ENCODE measurements around the genes TPSAB1, GNPTG, PERCC1 and MEIOB.

- CAGE, long polyA plus RNA: no peak
- RRBS: 84% methylated on average over 5 of the region's 22 CpGs
Observed at GRCh38 chr16:984122-984709, 2.6 kb downstream of the SOX8 start.

- CAGE, long polyA plus RNA: no peak
- RRBS: 7% methylated on average over 15 of the region's 70 CpGs
Observed at GRCh38 chr16:1019060-1020133, 37.8 kb downstream of the SOX8 start.

DNA sequence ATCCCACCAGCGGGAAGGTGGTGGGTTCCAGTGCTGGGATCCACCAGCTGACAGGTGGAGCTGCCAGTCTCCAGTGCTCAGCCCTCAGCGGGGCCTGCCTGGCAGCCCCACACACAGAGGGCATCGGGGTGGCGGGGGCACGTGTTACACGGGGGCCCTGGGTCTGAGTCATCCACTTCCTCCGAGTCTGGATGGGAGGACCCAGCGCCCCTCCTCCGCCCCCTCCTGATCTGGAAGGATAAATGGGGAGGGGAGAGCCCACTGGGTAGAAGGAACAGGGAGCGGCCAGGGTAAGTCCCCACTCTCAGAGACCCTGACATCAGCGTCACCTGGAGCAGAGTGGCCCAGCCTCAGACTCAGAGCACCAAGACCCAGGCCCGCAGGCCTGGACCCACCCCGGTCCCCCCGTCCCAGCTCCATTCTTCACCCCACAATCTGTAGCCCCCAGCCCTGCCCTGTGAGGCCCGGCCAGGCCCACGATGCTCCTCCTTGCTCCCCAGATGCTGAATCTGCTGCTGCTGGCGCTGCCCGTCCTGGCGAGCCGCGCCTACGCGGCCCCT is at the start of gene TPSAB1:
Gene TPSAB1 (plus strand): TSS at position 267 of the 560 bp plus-strand sequence.
- CAGE, long polyA plus RNA: no peak
- RRBS: no CpG with 5 or more reads among the region's 23 CpGs

- CAGE, long polyA plus RNA: no peak
- RRBS: 3% methylated on average over 7 of the region's 36 CpGs
Observed at GRCh38 chr16:1300562-1301261, 8.7 kb upstream of the UBE2I start.

- CAGE, long polyA plus RNA: no peak
- RRBS: 63% methylated on average over 3 of the region's 41 CpGs
Observed at GRCh38 chr16:1317228-1318313, 8.1 kb downstream of the UBE2I start.

- CAGE, long polyA plus RNA: no peak
- RRBS: 42% methylated on average over 4 of the region's 25 CpGs
Observed at GRCh38 chr16:1325672-1326457, 7.6 kb upstream of the BAIAP3 start.

- CAGE, long polyA plus RNA: no peak
- RRBS: 89% methylated on average over 6 of the region's 80 CpGs
Observed at GRCh38 chr16:1347409-1348765, 3.8 kb downstream of the TSR3 start.

GRCh38 chr16:1351663-1352501 is at the start of gene GNPTG:
TSS of gene GNPTG (plus strand) at chr16:1351931.
- CAGE, long polyA plus RNA: no peak
- RRBS: 1% methylated on average over 57 of the region's 98 CpGs

DNA sequence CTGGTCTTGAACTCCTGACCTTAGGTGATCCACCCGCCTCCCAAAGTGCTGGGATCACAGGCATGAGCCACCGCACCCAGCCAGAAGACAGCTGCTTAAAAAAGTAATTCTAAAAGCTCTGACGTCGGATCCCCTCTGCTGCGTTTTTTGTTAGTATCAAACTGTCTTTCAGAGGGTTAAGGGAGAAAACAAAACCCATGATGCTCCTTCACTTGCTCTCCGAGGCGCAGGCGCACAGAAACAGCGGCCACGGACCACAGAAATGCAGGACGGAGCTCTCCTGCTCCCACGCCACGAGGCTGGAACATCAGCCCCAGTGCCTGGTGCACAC is 13.4 kb downstream of the GNPTG start:
- CAGE, long polyA plus RNA: no peak
- RRBS: no CpG with 5 or more reads among the region's 13 CpGs

DNA sequence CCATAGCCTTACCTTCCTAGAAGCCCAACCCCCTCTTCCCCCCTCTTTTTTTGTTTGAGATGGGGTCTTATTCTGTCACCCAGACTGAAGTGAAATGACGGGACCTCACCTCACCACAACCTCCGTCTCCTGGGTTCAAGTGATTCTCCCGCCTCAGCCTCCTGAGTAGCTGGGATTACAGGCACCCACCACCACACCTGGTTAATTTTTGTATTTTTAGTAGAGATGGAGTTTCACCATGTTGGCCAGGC is 22.2 kb downstream of the UNKL start:
- CAGE, long polyA plus RNA: no peak
- RRBS: no CpG with 5 or more reads among the region's 3 CpGs

DNA sequence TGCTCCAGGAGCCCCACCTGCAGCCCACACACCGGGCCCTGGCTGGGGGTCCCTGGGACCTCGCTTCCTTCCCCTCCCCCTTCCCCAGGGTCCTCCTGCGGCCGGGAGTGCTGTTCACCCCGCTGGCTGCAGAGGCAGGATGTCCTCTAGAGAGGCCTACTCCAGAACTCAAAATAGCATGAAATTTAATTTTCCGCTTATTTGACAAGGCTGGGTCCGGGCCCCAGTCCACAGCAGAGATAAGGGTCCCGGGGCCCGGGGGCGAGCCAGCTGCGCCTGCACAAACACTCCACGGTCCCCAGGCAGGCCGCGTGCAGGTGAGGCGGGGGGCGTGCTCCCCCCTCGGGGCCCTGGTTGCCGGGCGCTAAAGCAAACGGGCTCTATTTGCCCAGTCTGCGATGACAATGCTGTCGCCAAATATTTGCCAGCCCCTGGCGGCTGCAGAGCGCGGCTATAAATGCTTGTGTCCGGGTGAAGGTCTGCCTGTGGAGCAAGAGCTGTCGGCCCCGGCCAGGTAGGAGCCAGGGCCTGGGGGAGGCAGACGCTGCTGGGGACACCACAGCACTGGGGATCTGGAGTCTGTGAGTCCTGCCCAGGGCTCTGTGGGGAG is at the start of gene PERCC1:
Gene PERCC1 (plus strand): TSS at position 484 of the 610 bp plus-strand sequence.
- CAGE, long polyA plus RNA: no peak
- RRBS: 45% methylated on average over 14 of the region's 29 CpGs

DNA sequence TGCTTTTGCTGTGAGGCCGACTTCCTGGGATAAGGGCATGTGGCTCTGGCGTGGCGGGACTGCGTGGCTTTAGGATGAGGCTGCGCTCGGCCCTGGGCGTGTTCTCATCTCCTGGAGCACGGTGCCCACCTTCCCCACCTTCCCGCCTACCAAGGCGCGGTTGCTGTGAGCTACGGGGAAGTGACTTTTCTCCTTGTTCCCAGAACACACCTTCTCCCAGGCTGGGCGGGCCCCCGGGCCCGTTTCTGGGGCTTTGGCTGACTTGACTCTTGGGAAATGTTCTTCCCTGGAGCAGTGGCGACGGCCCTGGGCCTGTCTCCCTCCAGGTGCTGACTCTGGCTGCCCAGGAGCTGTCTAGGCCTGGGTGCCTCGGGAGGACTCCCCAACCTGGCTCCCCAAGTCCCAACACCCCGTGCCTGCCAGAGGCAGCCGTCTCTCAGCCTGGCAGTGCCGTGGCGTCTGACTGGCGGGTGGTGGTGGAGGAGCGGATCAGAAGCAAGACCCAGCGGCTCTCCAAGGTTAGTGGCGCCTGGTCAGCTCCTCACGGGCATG is 12.0 kb downstream of the TELO2 start:
- CAGE, long polyA plus RNA: no peak
- RRBS: no CpG with 5 or more reads among the region's 27 CpGs

- CAGE, long polyA plus RNA: no peak
- RRBS: no CpG with 5 or more reads among the region's 7 CpGs
Observed at GRCh38 chr16:1548144-1548647, 14.7 kb downstream of the TMEM204 start.

DNA sequence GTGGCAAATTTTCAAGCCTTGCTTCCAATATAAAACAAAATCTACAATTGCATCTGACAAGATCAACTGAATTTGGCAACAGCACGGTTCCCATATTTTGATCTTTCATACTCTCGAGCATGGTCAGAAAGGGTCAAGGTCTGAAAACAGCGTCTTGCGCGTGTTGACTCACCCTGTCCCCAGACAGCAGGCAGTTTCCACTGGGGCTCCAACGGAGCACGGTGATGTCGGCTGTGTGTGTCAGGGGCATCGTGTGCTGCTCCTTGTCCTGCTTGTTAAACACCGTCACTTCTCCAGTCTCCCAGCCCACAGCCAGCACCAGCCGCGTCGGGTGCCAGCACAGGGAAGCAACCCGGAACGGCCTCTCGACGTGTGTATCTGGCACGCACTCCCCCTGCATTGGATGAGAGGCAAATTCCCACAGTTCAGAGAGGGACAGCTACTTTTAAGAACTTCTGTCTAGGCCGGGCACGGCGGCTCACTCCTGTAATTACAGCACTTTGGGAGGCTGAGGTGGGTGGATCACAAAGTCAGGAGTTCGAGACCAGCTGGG is 9.6 kb downstream of the IFT140 start:
- CAGE, long polyA plus RNA: no peak
- RRBS: no CpG with 5 or more reads among the region's 22 CpGs

DNA sequence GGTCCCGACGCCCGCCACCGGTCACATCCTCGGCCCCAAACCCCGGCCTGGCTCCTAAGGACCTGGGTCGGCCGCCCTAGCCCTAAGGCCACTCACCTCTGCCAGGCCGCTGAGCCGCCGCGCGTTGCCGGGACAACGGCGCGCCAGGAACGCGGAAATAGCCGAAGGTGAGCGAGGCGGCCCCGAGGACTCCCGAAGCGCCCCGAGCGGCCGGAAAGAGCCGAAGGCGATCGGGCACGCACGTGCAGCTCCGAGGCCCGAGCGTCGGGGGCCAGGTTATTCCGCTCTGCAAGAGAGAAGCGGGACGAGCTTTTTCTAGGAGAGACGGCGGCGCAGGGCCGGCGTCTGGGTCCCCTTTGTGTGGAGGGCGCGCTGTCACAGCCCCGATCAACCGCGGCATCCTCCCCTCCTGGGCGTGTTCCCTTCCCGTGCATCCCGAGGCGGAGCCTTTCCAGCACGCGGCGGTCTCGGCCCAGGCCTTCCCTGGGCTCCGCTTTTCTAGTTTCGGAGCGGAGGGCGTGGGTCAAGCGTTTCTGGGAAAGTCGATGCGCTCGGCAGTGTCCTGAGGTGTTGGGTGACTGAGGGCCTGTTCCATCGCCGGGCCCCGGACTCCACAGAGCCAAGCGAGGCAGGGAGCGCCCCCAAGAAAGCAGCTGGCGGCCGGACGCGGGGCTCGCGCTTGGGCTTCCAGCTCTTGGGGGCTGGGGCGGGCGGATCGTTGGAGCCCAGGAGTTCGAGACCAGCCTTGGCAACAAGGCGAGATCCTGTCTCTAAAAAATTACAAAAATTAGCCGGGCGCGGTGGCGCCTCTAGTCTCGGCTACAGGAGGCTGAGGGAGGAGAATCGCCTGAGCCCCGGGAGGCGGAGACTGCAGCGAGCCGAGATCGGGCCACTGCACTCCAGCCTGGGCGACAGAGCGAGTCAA is 1.0 kb downstream of the IFT140 start:
- CAGE, long polyA plus RNA: start-site peak on the minus strand centred at position 129 of the sequence, 49 bp wide, 89 and 158 reads in 2 replicates
- RRBS: 3% methylated on average over 36 of the region's 95 CpGs

DNA sequence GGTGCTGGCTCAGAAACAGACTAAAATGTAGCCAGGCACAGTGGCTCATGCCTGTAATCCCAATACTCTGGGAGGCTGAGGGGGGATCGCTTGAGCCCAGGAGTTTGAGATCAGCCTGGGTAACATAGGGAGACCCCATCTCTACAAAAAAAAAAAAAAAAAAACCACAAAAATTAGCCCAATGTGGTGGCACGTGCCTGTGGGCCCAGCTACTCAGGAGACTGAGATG is 13.4 kb downstream of the MAPK8IP3 start:
- CAGE, long polyA plus RNA: no peak
- RRBS: no CpG with 5 or more reads among the region's 2 CpGs

- CAGE, long polyA plus RNA: no peak
- RRBS: 89% methylated on average over 5 of the region's 18 CpGs
Observed at GRCh38 chr16:1779932-1780422, 2.4 kb downstream of the SPSB3 start.

GRCh38 chr16:1871780-1872399 is at the start of gene MEIOB:
TSS of gene MEIOB (minus strand) at chr16:1872164.
- CAGE, long polyA plus RNA: no peak
- RRBS: 7% methylated on average over 21 of the region's 68 CpGs

GRCh38 chr16:1913209-1913793 is 4.9 kb downstream of the HS3ST6 start:
- CAGE, long polyA plus RNA: no peak
- RRBS: 55% methylated on average over 3 of the region's 15 CpGs

DNA sequence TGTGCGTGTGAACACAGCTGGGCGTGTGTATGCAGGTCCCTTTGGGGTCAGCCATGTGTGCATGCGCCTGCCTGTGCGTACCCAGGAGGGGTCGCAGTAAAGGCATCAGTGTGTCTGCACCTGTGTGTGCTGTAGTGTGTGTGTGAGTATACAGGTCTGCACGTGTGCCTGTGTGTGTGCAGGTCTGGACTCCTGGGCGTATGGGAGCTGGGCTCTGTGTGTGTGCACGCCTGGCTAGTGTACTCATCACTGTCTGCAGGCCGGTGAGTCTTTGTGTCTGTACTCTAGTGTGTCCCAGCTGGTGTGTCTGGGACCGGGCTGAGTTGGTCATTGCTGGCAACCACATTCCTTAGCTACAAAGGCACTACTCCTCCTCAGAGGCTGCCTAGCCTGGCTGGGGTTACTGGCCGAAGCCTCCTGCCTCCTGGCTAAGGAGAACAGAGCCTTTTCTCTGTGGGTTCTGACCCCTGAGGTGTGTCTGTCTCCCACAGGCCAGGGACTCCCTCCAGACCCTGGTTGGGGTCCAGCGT is 933 bp downstream of the NHERF2 start:
- CAGE, long polyA plus RNA: no peak
- RRBS: 7% methylated on average over 1 of the region's 12 CpGs

Measured in BJ (cell line).